ENCODE measurements around a stretch of chr17.

GRCh38 chr17:30933756-30934478, 12.2 kb downstream of the ADAP2 start:
- PRO-cap, 2 experiments = no peak in any of the 2 experiments

- PRO-cap, 2 experiments = no peak in any of the 2 experiments
Measured at GRCh38 chr17:30961263-30961638, 9.6 kb upstream of the RNF135 start.

GRCh38 chr17:31067862-31068392, 26.9 kb upstream of the NF1 start:
- PRO-cap, 2 experiments = no peak in any of the 2 experiments

- PRO-cap, 2 experiments = no peak in any of the 2 experiments
Measured at GRCh38 chr17:31312197-31312739, 1.6 kb downstream of the EVI2B start.

DNA sequence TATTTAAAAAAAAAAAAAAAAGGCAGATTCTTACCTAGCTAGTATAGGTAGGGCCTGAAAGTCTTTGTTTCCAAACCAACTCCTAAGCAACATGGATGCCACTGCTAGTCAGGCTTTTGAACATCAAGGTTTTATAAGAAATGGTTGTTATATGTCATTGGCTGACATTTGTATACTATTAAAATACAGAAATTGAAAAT, 1.2 kb downstream of the EVI2A start:
- PRO-cap, 2 experiments = no peak in any of the 2 experiments

DNA sequence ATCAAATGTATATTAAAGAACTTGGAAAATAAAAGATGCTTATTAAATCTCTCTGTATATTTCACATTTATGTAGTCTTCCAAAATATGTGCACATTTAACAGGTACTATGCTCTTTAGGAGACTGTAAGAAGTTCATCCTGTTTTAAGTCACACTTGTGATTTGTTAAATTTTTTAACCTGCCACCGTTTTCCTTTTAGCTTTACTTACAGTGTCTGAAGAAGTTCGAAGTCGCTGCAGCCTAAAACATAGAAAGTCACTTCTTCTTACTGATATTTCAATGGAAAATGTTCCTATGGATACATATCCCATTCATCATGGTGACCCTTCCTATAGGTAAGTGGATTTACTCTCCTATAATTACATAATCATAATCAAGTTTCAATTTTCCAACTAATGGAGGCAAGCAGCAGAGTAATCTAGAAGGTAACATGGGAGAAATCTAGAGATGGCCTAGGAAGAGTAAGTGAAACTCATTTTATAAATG, 28.6 kb upstream of the EVI2A start:
- PRO-cap, 2 experiments = no peak in any of the 2 experiments

DNA sequence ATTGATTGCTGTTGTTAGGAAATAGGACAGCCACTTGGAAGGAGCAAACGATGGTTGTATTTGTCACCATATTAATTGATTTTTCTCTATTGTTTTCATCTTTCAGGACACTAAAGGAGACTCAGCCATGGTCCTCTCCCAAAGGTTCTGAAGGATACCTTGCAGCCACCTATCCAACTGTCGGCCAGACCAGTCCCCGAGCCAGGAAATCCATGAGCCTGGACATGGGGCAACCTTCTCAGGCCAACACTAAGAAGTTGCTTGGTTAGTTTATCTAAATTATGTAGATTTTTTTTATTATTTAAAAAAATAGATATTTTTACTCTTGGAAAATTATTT, 30.7 kb upstream of the EVI2A start:
- PRO-cap, 2 experiments = no peak in any of the 2 experiments

- PRO-cap, 2 experiments = no peak in any of the 2 experiments
Measured at GRCh38 chr17:31431430-31431915, 40.0 kb downstream of the RAB11FIP4 start.

DNA sequence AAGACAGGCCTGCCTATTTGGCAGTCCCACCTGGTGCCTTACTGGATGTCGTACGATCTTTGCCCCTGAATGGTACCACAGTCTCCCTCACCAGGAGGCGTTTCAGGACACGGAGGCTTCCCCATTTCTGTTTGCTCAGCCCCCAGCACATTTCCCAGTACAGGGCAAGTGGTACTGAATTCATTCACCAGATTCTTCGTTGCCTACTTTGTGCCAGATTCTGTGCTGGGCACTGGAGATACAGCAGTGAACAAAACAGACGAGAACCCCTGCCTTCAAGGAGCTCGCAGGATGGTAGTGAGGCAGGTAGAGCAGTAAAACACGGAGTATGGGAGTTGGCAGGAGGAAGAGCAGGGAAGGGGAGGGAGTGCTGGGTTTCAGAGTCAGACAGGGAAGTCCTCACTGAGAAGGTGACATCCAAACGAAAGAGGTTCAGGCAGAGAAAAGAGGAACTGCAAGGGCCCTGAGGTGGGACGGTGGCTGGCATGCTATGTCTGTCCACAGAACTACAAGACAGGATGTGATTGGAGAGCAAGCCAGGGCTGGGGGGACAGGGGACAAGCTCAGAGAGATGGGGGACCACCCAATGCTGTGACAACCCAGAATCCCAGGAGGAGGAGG, 99.7 kb downstream of the RAB11FIP4 start:
- PRO-cap, 2 experiments = no peak in any of the 2 experiments

- PRO-cap, 2 experiments = no peak in any of the 2 experiments
Measured at GRCh38 chr17:31550348-31550825, 158.9 kb downstream of the RAB11FIP4 start.

- PRO-cap, 2 experiments = no peak in any of the 2 experiments
Measured at GRCh38 chr17:31999947-32000384, 7.2 kb upstream of the LRRC37B start.

- PRO-cap, 2 experiments = no peak in any of the 2 experiments
Measured at GRCh38 chr17:32141657-32141967, 690 bp upstream of the RHOT1 start.

GRCh38 chr17:32266095-32267321, 876 bp downstream of the RHBDL3 start:
- PRO-cap, 2 experiments = peak in 1 of 2 experiments; most common plus-strand start chr17:32266725 (in 1); most common minus-strand start chr17:32266578 (in 1)

- PRO-cap, 2 experiments = no peak in any of the 2 experiments
Measured at GRCh38 chr17:32279726-32280413, 14.2 kb downstream of the RHBDL3 start.

DNA sequence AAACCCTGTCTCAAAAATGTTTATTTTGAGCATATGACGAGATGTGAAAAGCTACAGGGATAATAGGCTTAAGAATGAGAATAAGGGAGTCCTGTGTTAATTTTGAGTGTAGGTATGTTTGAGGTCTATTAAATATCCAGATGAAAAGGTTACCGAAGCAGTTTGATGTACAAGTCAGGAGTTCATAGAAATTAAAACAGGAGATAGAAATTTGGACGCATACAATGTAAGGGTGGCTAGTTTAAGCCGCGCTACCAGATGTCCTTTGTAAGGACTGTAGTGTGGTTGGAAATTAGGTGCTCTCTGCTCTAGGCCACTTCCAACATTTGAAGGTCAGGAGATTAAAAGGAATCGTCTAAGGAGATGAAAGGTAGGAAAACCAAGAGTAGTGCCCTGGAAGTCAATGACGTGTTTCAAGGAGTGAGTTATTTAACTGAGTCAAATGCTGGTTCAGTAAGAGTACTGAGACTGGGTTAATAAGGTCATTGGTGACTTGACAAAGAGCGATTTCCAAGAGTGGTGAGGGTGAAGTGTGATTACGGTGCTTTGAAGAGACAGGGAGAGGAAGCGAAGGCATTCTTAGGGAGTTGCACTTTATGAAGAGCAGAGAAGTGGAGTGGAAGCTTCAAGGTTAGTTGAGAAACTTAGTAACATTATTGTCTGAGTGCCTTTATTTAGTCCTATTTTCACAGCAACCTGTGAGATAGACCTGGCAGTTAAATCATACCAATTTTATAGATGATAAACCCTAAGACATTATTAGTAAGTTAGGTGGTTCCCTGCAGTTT, 5.6 kb downstream of the ZNF207 start:
- PRO-cap, 2 experiments = no peak in any of the 2 experiments

GRCh38 chr17:32393618-32393945, 43.6 kb downstream of the ZNF207 start:
- PRO-cap, 2 experiments = no peak in any of the 2 experiments

DNA sequence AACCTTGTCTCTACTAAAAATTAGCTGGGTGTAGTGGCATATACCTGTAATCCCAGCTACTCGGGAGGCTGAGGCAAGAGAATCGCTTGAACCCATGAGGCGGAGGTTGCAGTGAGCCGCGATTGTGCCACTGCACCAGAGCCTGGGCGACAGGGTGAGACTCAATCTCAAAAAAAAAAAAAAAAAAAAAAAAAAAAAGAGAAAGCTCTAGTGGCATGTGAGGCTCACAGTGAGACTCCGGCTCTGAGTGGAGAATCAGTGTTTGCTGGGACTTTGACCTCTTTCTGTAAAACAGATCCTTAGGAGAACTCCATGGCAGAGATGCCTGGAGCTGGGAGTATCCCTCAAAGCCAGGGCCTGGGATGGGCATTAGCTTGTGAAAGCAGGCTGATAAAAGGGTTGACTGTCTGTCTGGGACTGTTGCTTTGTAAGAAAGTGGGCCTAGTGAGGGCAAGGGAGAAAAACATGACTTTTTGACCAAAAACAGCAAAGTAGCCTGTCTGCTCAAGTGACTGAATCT, 46.4 kb downstream of the ZNF207 start:
- PRO-cap, 2 experiments = no peak in any of the 2 experiments

DNA sequence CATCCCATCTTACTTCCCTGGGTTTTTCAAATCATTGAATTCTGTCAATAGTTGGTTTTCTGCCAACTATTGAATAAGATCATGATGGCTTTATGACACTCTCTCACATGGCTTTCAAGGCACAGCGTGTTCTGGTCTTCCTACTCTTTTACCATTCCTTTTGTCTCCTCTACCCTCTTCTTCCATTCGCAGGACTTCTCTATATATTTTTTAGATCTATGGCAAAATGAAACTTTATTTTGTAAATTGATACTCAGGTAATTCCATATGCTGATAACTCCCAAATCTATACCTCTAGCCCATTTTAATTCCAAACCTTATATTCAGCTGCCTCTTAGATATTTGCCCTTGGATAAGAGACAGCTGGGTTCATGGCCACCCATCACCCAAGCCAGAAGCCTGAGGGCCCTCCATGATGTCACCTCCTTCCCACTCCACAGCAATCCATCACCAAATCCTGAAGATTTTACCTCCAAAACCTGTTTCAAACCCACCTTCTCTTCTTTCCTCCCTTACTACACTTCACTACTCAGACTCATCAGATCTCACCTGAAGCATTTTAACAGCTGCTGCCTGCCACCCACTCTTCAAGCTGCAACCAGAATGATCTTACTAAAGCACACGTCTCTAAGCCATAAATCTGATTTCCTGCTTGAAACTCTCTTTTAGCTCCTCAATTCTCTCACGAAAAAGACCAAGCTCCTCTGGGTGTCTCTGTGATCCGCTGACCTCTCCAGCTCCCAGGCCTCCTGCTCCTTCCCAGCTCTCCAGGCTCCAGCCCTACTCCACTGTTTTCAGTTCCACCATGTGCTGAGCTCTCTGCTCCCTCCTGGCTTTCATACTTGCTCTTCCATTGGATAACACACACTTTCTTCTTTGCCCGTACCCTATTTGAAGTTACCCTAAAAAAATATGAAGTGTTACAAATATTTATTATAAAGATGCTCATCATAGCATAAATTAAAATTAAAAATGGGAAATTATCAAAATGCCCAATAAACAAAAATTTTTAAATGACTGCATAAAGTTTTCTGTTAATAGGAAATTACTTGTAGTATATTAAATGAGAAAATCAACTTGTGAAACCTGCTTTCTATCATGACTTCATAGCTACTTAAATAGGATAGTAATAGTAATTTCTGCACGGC, 46.5 kb downstream of the CDK5R1 start:
- PRO-cap, 2 experiments = no peak in any of the 2 experiments

GRCh38 chr17:32684188-32684441, 192.8 kb downstream of the MYO1D start:
- PRO-cap, 2 experiments = no peak in any of the 2 experiments

DNA sequence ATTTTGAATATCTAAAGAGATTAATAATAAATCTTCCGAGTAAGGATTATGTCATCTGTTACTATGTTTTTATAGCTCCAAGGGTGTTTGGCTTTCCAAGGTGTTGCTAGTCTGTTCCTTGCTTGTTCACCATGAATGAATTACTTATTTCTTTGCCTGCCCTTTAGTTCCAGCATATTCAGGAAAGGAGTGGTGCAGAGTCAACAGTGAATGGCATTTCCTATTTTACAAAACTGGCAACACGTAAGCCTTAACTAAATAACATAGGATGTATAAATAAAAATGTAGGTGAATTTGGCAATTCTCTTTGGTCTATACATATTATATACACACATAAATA, 70.3 kb downstream of the MYO1D start:
- PRO-cap, 2 experiments = no peak in any of the 2 experiments

Measured in right ventricle myocardium (tissue), 1 donor.